Thyroid gland (tissue), 7 donors: ENCODE data around the genes C19orf73, SLC6A16 and FLT3LG.

DNA sequence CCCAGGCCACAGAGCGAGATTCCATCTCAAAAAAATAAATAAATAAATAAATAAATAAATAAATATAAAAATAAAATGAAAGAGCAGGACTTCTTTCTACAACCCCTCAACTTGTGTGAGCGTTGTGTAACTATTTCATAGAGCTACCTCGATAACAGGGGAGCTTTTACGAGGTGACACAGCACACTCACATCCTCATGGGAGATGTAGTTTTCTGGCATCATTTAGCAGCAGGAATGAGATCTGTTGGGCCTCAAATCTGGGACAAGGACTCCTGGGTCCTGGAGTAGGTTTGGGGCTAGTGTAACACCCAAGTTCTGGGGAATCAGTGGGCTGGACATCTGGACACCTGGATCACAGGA, 3.8 kb downstream of the FGF21 start:
- PRO-cap, 2 experiments, result no peak in any of the 2 experiments
- RAMPAGE, long total RNA, 5 experiments, result no peak in any of the 5 experiments

DNA sequence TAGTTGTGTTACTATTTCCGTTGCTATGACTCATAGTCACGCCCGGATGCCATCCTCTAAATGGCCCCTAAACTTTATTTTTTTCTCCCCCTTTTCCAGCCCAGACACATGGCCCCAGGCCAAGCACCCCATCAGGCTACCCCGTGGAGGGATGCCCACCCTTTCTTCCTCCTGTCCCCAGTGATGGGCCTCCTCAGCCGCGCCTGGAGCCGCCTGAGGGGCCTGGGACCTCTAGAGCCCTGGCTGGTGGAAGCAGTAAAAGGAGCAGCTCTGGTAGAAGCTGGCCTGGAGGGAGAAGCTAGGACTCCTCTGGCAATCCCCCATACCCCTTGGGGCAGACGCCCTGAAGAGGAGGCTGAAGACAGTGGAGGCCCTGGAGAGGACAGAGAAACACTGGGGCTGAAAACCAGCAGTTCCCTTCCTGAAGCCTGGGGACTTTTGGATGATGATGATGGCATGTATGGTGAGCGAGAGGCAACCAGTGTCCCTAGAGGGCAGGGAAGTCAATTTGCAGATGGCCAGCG, 967 bp downstream of the PPP1R15A start:
- PRO-cap, 2 experiments, result peak in 2 of 2 experiments; most common plus-strand start position 33 of the sequence (in 2)
- RAMPAGE, long total RNA, 5 experiments, result no peak in any of the 5 experiments

DNA sequence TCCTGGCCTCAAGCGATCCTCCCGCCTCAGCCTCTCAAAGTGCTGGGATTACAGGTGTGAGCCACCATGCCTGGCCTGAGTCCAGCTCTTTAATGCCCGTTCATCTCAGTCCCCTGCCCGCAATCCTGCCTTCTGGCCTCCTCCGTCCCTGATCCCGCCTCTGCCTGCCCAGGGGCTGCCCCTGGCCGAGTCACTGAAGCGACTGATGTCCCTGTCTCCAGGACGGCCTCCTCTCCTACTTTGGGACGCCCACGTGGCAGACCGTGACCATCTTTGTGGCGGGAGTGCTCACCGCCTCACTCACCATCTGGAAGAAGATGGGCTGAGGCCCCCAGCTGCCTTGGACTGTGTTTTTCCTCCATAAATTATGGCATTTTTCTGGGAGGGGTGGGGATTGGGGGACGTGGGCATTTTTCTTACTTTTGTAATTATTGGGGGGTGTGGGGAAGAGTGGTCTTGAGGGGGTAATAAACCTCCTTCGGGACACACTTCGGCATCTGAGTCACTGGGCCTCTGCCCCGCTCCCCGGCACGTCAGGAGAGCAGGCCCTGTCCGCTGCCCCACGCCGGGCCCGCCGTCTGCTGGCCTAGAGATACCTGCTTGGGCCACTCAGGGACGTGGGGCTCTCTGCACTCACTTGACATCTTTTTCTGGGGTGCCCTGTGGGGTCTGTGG, 3.7 kb upstream of the FTL start:
- PRO-cap, 2 experiments, result no peak in any of the 2 experiments
- RAMPAGE, long total RNA, 5 experiments, result no peak in any of the 5 experiments

DNA sequence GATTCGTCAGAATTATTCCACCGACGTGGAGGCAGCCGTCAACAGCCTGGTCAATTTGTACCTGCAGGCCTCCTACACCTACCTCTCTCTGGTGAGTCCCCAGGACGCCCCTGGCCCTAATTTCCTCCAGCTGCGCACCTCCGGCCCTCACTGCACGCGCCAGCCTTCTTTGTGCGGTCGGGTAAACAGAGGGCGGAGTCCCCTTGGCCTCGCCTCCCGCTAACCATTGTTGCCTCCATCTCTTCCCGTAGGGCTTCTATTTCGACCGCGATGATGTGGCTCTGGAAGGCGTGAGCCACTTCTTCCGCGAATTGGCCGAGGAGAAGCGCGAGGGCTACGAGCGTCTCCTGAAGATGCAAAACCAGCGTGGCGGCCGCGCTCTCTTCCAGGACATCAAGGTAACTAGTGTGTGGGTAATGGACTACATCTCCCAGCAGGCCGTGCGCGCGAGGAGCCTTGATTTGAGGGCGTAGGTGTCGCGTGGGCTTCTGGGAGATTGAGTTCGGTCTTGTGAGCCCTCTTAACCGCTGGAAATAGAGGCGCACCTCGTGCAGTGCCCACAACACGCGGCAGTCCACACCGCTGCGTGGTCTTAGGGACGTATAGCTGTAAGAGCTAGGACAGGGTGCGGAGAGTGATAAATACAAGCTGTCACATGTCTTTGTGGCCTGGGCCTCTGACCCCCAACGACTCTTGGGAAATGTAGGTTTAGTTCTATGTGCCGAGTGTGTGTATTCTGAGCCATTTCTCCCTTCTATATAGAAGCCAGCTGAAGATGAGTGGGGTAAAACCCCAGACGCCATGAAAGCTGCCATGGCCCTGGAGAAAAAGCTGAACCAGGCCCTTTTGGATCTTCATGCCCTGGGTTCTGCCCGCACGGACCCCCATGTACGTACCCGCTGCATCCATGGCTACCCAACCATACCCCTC, 675 bp downstream of the FTL start:
- PRO-cap, 2 experiments, result peak in 2 of 2 experiments; most common plus-strand start position 165 of the sequence (in 2); most common minus-strand start position 171 of the sequence (in 2)
- RAMPAGE, long total RNA, 5 experiments, result start-site peak on the minus strand in 1 of 5 experiments, centred at position 840 of the sequence, 132 reads per replicate

DNA sequence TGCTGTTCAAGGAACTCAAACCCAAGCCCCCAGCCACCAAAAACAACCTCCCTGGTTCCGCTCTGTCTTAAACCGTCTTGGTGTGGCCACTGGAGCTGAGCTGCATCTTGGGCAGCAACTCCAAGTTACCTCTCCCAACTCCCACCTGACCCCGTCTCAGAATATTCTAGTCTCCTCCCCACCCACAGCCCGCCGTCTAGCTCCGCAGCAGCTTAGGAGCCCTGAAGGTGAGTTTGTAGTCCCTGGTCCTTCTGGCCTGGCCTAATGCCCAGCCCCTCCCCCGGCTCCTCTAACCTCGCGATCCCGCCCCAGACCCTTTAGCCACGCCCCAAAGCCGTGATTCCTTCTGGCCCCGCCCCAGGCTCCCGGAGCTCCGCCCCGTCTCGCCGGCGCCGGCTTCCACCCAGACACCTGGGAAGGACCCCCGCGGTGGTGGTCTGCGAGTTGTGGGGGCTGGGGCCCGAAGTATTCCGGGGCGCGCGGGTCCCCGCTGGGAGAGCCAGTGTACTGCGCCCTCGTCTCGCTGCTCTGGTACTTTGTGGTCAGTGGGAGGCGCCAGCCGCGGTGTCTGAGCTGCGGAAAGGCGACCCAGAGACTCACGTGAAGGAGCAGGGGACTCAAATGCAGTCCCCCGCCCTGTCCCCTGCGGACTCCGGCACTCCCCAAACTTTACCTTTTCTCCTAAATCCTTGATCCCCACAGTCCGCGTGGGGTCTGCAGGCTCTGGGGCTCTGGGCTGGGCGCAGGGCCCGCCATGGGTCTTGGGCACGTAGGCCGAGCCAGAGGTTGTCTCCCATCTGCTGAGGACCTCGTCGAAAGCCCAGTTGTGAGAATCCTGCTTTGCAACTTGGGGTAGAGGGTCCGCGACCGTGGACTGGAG, 873 bp downstream of the ENSG00000268655 start:
- PRO-cap, 2 experiments, result peak in 1 of 2 experiments; most common minus-strand start position 263 of the sequence (in 1)
- RAMPAGE, long total RNA, 5 experiments, result no peak in any of the 5 experiments

- PRO-cap, 2 experiments, result no peak in any of the 2 experiments
- RAMPAGE, long total RNA, 5 experiments, result no peak in any of the 5 experiments
Observed at GRCh38 chr19:49073705-49074350, 1.3 kb upstream of the KCNA7 start.

GRCh38 chr19:49118330-49119215, at the start of gene C19orf73:
C19orf73 (minus strand) TSS chr19:49119143.
- PRO-cap, 2 experiments, result peak in 2 of 2 experiments; most common plus-strand start chr19:49118895 (in 2); most common minus-strand start chr19:49118727 (in 2)
- RAMPAGE, long total RNA, 5 experiments, result start-site peak on the minus strand in 4 of 5 experiments, at chr19:49119095-49119140 at its widest, 18 to 40 reads per replicate

DNA sequence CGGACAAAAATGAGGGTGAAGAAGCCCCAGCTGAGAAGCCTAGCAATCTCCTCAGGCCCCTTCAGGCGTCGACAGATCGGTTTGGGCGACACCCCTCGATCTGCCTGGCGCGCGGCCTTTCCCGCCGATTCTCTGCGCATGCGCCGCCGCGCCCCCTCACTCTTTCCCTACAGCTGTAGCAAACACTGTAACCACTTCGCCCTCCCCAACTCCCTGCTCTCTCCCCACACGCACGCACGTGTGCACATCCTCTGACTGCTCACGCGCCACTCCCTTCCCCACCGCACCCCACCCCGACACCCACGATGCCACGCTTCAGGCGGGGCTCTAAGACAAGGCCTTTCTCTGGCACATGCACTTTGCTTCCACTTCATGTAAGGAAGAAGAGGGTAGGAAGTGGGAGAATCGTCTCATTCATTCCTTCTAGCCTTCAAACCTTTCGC, at the start of gene SLC6A16:
SLC6A16 (minus strand) TSS at position 102 of the 443 bp plus-strand sequence.
- PRO-cap, 2 experiments, result no peak in any of the 2 experiments
- RAMPAGE, long total RNA, 5 experiments, result no peak in any of the 5 experiments

- PRO-cap, 2 experiments, result peak in 2 of 2 experiments; most common plus-strand start chr19:49361656 (in 1); most common minus-strand start chr19:49361508 (in 2)
- RAMPAGE, long total RNA, 5 experiments, result no peak in any of the 5 experiments
Observed at GRCh38 chr19:49361387-49361949, 748 bp downstream of the TEAD2 start.

DNA sequence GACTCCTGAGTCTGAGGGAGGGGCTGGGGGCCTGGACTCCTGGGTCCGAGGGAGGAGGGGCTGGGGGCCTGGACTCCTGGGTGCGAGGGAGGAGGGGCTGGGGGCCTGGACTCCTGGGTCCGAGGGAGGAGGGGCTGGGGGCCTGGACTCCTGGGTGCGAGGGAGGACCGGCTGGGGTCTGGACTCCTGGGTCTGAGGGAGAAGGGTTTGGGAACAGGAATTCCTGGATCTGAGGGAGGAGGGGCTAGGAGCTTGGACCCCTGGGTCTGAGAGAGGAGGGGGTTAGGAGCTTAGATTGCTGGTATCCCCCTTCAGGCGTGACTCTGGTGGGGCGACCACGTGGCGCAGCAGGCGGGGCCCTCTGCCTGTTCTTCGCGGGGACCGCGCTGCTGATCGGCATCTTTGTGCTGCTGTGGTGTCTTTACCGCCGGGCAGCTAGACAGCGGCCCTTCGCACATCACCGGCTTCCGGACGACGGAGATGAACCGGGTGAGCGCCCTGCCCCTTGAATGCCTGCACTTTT, 2.5 kb downstream of the GFY start:
- PRO-cap, 2 experiments, result no peak in any of the 2 experiments
- RAMPAGE, long total RNA, 5 experiments, result no peak in any of the 5 experiments

- PRO-cap, 2 experiments, result no peak in any of the 2 experiments
- RAMPAGE, long total RNA, 5 experiments, result no peak in any of the 5 experiments
Observed at GRCh38 chr19:49431412-49431907, 6.3 kb downstream of the GFY start.

DNA sequence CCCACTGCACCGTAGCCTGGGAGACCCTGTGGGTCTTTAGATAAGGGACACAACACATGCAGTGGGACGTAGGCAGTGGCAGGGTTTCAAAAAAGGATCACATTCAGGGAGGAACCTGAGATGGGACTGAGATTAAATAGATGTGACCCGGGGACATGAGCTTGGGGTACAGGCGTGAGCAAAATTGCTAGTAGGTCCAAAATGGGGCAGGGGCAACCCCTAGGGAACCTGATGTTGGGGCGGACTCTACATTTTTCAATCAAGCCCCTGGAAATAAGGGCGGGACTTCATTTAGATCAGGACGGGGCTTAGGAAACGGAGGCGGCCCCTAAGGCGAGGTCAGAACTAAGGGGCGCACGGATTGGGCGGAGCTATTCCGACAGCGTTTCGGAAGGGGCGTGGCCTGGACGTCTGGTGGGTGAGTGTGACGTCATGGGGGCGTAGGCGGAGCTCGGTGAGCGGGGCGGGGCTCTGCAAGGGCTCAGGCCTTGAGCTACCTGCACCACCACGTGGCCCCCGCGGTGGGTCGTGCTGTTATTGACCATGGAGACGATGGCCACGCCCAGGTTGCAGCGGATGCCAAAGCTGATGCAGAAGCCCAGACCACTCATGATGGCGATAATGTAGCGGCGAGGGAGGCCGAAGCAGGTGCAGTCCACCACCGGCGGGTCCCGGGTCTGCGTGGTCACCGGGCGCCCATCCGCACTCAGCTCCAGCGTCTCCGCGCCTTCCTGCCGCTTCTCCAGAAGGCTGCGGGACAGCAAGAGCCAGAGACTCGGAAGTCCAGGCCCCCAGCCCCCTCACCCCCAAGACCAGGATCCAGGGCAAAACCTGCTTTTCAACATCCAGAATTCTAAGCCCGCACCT, 5.0 kb downstream of the SLC17A7 start:
- PRO-cap, 2 experiments, result no peak in any of the 2 experiments
- RAMPAGE, long total RNA, 5 experiments, result no peak in any of the 5 experiments

- PRO-cap, 2 experiments, result peak in 2 of 2 experiments; most common plus-strand start chr19:49474221 (in 2); most common minus-strand start chr19:49474477 (in 1)
- RAMPAGE, long total RNA, 5 experiments, result start-site peak on the plus strand in 1 of 5 experiments, at chr19:49474149-49474707 at its widest, 13 to 33 reads per replicate
Observed at GRCh38 chr19:49473680-49474892, at the start of gene FLT3LG. FLT3LG (plus strand) TSS chr19:49474215.

DNA sequence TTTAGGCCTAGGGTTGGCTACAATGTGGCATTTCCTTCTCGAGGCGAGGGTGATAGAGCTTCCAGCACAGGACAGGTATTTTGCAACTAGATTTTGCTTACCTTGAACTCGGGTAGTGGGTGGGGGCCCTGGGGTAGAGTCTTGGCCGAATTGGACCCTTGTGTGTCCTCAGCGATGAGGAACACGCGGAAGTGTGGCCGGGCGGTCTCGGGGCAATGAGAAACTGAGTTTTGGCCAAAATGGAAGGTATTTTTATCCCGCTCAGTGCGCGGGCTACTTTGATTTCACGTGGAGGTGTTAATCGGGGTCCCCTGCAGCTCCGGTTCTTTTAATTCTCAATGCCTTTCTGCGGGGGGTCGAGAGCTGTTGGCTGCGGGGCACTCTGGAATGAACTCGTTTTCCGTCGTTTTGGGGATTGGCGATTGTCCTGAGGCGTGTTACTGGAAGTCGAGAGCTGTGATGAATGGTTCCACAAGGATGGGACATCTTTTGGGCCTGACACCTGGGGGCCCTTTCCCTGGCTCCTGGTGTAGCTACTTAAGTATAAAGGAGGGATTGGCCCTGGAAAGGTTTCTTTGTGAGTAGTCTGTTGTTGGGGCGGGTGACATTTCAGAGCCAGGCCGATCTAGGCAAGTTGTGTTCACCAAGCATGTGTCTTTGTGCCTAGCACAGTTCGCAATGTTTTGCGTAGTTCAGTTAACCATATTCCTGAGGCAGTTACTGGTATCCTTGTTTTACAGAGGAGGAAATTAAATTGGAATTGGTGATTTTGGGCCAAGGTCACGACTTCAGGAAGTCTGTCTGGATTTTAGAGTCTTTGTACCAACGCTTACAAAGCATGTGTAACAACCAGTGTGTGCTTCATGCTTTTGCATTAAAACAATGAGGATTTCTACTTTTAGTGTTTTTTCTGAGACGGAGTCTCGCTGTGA, 670 bp downstream of the RPL13A start:
- PRO-cap, 2 experiments, result no peak in any of the 2 experiments
- RAMPAGE, long total RNA, 5 experiments, result no peak in any of the 5 experiments

DNA sequence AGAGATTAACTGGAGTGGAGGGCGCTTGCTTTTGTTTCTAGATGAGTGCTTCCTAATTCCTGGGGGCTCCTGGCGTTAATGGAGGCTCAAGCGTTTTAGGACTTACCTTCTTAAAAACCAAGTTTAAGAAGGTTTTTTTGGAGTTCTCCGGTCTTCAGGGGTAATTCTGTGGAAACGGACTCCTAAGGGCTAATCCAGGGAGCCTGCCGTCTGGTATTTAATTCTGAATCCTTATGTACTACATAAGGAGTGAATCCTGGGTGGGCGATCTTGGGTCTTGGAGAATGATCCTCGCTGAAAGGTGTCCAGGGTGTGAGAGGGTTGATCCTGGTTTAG, 329 bp downstream of the RPS11 start:
- PRO-cap, 2 experiments, result no peak in any of the 2 experiments
- RAMPAGE, long total RNA, 5 experiments, result no peak in any of the 5 experiments

DNA sequence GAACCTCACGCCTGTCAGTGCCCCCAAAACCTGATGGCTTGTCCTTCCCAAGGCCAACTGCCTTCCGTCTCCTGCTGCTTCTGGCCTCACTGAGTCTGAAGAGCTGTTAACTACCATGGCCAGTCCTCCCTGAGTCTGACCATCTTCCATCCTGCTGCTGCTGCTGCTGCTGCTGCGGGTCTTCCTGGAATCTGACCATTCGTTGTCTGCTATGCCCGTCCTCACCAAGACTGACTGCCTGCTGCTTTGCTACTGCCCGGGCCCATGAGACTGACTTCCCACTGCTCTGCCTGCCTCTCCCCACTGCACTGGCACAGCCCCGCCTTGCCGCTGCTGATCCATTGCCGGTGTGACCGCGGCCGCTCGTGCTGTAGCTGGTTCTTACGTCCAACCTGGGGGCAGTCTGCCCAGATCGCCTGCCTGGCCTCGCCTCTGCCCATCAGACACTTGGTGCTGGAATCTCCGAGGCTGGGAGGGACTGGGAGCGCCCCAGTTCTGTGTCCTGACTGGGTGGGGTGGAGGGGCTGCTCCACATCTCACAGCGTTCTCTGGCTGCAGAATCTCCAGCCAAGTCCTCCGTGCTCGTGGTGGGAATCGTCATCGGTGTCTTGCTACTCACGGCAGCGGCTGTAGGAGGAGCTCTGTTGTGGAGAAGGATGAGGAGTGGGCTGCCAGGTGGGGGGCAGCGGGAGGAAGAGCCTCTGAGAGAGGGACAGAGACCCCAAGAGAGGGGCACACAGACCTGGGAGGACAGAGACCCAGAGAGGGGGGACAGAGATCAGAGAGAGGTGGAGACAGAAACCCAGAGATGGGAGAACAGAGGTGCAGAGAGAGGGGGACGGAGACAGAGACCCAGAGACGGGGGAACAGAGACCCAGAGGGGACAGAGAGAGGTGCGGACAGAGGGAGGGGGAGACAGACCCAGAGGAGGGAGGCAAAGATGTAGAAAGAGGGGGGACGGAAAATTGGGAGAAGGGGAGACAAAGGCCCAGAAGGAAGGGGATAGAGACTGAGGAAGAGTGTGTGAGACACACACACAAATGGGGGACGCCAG, 2.6 kb upstream of the RCN3 start:
- PRO-cap, 2 experiments, result no peak in any of the 2 experiments
- RAMPAGE, long total RNA, 5 experiments, result no peak in any of the 5 experiments

- PRO-cap, 2 experiments, result no peak in any of the 2 experiments
- RAMPAGE, long total RNA, 5 experiments, result no peak in any of the 5 experiments
Observed at GRCh38 chr19:49564548-49565164, 15.7 kb downstream of the NOSIP start.

GRCh38 chr19:49596752-49597798, 6.1 kb downstream of the PRR12 start:
- PRO-cap, 2 experiments, result no peak in any of the 2 experiments
- RAMPAGE, long total RNA, 5 experiments, result no peak in any of the 5 experiments

GRCh38 chr19:49678271-49678867, 1.3 kb downstream of the PRMT1 start:
- PRO-cap, 2 experiments, result no peak in any of the 2 experiments
- RAMPAGE, long total RNA, 5 experiments, result no peak in any of the 5 experiments

DNA sequence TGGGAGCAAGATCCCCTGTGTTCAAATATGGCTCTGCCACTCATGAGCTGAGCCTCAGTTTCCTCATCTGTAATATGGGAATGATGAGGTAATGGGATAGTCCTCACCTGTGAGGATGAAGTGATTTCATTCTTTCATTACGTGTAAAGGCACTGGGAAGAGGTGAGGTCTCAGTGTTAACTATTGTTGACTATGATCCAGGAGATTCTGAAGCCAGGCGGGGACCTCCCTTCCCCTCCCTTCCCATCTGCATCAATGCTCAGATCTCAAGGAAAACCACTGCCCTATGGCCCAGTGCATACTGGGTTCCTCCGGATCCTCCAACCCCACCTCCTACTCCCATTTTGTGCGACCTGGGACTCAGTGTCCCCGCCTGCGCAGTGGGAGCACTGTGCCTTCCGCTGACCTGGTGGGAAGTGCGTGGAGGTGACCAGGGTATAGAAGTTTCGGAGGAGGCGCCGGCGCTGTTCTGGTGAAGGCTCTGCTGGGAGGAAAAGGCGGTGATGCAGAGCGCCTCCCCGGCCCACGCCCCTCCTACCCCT, 5.0 kb downstream of the FUZ start:
- PRO-cap, 2 experiments, result no peak in any of the 2 experiments
- RAMPAGE, long total RNA, 5 experiments, result no peak in any of the 5 experiments